ENCODE measurements around the genes ACACB, FOXN4, MMAB, GIT2, C12orf76 and PPTC7.

DNA sequence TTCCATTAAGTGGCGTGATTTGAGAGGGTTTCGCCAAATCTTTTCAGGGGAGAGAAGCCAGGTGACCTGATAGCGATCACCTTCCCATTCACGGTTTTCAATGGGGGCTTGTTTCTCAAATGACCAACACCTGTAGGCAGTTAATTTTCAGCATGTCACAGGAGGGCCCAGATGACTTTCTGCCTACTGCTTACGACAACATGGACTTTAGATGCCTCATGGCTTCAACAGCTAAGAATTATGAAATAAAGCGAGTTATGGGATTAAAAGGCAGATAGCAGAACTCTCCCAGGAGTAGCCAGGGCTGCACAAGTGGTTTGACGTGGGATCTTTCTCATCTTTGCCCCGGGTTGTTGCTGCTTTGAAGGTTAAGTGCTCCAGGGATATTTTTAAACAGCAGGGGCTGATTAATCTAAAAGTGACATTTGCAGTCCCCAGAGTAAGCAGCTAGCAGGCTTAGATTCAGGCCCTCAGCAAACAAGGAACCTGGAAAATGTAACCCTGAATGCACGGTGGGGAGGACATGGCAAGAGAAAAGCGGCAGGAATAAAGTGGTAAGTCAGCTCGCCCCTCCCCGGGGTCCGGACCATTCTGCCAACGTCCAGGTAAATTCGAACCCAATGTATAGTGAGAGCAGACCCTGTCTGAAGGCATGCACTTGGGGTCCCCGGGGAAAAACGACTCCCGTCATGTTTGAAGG lies at the start of gene ACACB:
Gene ACACB (plus strand): TSS at position 437 of the 700 bp plus-strand sequence.
- RRBS, result 60% methylated on average over 4 of the region's 18 CpGs

GRCh38 chr12:109173819-109174390 lies 57.5 kb downstream of the ACACB start:
- RRBS, result no CpG with 5 or more reads among the region's 14 CpGs

GRCh38 chr12:109201167-109201975 lies 85.0 kb downstream of the ACACB start:
- RRBS, result 91% methylated on average over 7 of the region's 25 CpGs

- RRBS, result 39% methylated on average over 3 of the region's 35 CpGs
Measured at GRCh38 chr12:109264539-109265633, 44.2 kb downstream of the FOXN4 start.

DNA sequence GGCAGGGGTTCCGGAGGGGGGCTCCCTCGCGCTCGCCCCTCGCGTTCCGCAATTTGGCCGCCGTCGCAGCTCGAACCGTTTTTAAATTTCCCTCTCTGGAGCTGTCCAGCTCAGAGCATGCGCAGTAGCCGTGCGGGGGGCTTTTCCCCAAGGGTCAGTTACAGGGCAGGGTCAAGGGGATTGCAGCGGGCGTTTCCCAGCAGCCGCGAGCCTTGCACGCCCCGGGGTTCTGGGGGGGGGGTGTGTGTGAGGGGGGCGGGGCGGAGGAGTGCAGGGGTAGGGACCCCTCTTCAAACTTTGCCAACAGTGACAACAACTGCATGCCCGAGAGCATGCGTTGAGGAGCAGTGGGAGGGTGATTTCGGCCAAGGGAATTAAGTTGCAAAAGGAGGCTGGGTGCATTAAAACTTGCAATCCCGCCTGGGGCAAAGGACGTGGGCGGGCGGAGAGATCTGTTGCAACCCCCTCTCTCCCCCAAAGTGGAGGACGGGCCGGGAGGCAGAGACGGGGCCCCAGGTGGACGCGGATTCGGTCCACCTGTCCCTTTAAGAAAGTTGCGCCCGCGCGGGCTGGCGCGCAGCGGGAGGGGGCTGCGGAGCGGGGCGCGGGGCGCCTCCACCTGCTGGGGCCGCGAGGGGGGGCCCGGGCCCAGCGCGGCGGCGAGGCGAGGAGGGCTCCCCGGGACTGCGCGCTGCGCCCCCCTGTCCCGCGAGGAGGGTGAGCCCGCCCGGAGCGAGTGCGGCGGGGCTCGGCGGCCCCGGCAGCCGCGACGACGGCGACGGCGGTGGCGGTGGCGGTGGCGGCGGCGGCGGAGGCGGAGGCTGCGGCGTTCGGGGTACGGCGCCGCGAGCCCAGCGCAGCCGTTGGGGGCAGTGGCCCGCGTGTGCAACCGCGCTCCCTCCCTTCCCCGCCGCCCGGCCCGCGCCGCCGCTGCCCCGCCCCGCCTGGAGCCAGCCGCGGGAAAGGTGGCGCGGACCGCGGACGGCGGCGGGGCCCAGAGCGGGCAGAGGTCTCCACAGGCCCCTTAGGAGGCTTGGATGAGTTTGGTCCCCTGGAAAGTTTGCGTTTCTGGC lies at the start of gene FOXN4:
Gene FOXN4 (minus strand): TSS at position 119 of the 1,073 bp plus-strand sequence.
- RRBS, result 3% methylated on average over 14 of the region's 117 CpGs

DNA sequence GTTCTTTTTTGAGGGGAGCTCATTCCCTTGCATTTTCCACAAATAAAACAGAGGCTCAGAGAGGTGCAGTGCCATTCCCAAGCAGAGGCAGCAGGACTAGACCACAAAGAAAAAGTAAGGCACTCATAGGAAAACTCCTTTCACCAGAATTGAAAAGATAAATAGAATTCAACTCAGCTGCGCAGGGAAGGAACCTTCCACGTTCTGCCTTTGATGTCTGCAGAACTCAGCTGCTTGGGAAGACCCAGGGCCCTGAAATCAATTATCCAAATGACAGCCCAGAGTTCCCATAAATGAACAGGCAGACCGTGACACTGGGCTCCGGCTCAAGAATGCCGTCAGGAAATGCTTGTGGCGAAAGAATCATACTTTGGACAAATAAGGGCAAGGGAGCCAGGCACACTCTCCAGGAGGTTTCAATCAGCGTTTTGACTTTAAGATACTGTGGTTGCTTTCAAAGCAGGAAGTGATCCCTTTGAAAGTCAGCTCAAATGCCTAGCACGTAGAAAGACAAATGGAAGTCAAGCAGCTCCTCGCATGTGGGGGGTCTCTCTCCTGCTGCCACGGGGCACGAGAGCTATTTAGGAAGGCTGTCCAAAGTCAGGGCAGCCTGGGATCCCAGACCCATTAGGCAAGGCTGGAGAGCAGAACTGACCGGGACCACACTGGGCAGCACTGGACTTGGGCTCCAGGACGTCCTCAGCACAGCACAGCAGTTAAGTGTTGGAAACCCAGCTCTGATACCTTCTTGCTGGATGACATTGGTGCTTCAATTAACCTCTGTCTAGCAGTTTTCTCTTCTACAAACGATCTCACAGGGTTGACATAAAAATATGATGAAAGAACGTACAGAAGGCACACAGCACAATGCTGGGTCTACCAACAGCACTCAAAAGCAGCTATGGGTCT lies 13.9 kb downstream of the KCTD10 start:
- RRBS, result no CpG with 5 or more reads among the region's 15 CpGs

GRCh38 chr12:109572813-109574219 lies at the start of gene MMAB:
TSS of gene MMAB (minus strand) at chr12:109573504.
- RRBS, result 2% methylated on average over 6 of the region's 89 CpGs

GRCh38 chr12:109588443-109589532 lies 15.2 kb downstream of the MVK start:
- RRBS, result no CpG with 5 or more reads among the region's 33 CpGs

- RRBS, result no CpG with 5 or more reads among the region's 11 CpGs
Measured at GRCh38 chr12:109736477-109736928, 22.9 kb downstream of the FAM222A start.

- RRBS, result 3% methylated on average over 5 of the region's 15 CpGs
Measured at GRCh38 chr12:109900739-109901354, 773 bp downstream of the TCHP start.

- RRBS, result under 1% methylated on average over 5 of the region's 34 CpGs
Measured at GRCh38 chr12:109996163-109996562, at the start of gene GIT2. TSS of gene GIT2 (minus strand) at chr12:109996368.

DNA sequence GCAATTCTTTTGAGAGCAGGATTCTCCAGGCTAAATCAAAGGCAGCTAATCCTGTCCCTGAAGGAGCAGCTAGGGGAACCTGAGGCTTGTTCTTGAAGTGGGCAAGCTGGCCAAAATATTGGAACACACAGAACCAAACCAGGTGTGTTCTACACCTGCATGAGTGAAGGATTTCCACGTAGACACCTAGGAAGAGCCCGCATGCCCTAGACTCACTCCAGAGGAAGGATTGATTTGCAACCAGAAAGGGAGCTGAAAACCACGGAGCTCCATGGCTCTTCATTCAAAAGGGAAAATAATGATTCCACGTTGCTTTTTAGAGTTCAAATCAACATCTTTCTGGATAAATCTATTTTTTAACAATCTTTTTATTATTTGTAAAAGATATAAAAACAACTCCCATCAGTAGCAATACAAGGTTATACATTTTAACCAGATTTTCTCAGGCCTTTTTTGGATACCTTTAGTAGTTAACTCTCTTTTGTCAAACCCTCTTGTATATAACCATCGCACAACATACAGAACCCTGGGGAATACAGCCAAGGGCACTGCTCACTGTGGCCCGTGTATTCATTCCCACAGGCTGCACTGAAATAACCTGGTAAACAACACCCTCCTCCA lies 9.9 kb downstream of the C12orf76 start:
- RRBS, result no CpG with 5 or more reads among the region's 6 CpGs

- RRBS, result 2% methylated on average over 9 of the region's 45 CpGs
Measured at GRCh38 chr12:110048276-110048887, at the start of gene C12orf76. TSS of gene C12orf76 (minus strand) at chr12:110048522.

- RRBS, result no CpG with 5 or more reads among the region's 5 CpGs
Measured at GRCh38 chr12:110248063-110248511, 33.0 kb upstream of the ATP2A2 start.

GRCh38 chr12:110371090-110372434 lies 31.9 kb downstream of the ANAPC7 start:
- RRBS, result no CpG with 5 or more reads among the region's 24 CpGs

DNA sequence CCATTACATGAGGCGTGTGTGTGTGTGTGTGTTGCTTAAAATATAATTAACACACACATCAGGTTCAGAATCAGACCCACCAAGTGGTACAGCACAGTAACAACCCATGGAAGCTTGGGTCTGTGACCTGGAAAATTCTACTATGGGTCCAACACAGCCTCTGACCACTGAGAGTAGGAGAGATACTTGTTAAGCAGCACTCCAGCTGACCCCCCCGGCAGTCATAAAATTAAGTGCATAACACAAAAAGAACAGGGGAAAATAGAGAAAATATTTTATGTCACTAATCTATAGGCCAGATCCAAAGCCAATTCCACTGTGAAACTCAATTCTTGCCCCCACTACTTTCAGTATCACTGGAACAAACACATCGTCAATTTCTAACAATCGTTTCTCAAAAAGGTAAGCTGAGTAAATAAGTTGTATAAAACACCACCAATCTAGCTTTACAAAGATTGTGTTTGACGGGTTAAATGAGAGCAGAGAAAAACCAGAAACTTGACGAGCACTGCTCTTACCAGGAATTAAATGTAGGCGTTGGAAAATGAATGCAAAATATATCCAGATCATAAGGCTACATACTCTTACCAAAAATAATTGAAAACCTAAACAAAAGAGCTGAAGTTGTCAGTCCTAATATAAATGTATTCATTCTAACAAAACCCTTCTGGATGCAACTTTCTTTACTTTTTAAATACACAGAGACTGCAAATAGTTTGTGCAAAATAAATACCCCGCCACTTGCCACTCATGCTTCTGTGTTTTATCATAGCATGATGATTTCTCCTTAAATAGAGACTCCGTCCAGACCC lies 32.5 kb downstream of the RAD9B start:
- RRBS, result no CpG with 5 or more reads among the region's 9 CpGs

- RRBS, result no CpG with 5 or more reads among the region's 6 CpGs
Measured at GRCh38 chr12:110546594-110547008, 36.5 kb downstream of the PPTC7 start.

DNA sequence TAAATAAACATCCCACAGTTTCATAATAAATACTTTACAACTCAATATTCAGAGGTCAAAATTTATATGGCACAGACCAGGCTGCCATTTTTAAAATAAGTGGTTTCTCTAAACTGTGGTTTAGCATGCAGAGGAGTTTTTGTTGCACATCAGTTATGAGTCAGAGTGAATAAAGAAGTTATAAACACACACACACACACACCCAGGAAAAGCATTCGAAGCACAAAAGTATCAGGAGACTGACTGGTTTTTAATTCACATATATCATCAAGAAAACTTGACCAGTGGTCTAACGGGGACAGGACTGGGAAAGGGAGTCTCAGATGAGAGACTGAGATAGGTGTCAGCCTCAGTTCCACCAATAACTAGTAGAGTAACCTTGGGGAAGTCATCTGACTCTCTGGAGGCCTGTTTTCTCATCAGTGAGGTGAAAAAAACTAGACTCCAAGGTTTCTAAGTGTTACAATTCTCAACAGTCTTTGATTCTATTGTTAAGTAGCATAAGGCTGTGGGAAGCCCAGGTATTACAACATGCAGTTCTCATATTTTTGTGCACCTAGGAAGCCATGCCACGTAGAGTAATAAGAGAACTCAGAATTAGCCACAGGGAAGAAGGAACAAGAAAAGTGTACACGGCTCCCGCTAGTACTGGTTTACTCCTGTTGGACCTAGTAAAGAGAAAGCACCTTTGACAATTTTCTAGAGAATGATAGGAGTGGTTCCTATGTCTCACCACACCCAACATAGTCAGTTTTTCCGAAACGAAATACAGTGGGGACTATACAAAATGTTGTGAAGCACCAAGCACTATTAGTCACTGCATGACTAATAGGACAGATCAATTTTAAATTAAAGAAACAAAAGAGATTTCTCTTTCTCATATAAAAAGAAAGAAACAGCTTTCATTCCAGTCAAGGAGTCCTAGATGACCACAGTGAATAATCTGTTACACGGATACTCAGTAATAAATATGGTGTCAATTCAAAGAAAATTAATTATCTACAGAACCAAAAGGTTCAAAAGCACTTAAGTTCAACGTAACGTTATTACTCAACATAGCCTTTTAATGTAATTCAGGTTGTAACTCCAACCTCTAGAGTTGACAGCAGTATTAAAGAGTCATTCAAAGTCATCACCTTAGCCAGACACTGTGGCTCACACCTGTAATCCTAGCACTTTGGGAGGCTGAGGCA lies 5.0 kb downstream of the PPTC7 start:
- RRBS, result no CpG with 5 or more reads among the region's 10 CpGs

DNA sequence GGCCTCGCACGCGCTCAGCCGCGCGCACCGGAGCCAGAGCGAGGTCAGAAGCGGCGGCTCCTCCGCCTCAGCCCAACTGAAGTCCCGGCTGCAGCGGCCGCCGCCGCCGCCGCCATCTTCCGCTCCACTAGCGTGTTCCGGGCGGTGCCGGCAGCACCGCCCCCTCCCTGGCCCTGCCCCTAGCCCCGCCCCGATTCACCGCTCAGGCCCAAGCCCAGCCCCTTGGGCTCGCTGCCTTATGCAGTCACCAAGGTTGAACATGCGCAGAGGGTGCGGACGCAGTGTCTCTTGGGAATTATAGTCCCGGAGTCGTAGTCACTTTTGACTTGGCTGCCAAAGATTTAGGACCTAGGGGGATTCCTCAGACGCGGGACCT lies at the start of gene PPTC7:
Gene PPTC7 (minus strand): TSS at position 132 of the 376 bp plus-strand sequence.
- RRBS, result 1% methylated on average over 15 of the region's 35 CpGs

- RRBS, result no CpG with 5 or more reads among the region's 13 CpGs
Measured at GRCh38 chr12:110694153-110694939, 5.4 kb upstream of the HVCN1 start.